AG04450 (cell line): ENCODE results near the genes LRFN4, SYT12 and CABP4.

GRCh38 chr11:66842403-66843101 is 689 bp upstream of the RCE1 start:
- CAGE, long polyA plus RNA, result no peak
- RRBS, result 1% methylated on average over 11 of the region's 36 CpGs

DNA sequence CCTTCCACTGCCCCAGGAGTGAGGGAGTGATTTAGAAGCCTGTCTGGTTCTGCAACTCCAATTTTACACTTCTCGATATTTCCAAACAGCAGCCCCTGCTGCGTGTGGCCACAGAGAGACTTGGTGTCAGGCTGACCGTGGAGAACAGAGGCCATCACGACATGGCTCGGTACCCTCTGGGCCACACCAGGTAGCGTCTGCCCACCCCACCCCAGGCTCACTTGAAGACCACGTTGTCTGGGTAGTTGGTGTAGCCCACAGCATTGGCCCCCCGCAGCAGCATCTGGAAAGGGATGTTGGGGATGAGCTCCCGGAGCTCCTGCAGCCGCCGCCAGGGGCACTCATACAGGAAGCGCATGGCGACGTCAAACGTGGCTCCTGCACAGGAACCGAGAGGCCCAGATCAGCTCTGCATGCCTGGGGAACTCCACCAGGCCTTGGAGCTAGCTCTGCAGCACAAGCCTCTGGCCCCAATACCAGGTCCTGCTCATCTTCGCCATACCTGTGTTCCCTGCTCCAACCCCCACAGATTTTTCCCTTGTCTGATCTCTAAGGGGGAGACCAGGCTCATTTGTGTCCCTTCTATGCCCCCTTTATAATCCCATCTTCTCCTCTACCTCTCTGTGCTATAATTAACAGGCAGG is 5.2 kb upstream of the LRFN4 start:
- CAGE, long polyA plus RNA, result no peak
- RRBS, result no CpG with 5 or more reads among the region's 17 CpGs

DNA sequence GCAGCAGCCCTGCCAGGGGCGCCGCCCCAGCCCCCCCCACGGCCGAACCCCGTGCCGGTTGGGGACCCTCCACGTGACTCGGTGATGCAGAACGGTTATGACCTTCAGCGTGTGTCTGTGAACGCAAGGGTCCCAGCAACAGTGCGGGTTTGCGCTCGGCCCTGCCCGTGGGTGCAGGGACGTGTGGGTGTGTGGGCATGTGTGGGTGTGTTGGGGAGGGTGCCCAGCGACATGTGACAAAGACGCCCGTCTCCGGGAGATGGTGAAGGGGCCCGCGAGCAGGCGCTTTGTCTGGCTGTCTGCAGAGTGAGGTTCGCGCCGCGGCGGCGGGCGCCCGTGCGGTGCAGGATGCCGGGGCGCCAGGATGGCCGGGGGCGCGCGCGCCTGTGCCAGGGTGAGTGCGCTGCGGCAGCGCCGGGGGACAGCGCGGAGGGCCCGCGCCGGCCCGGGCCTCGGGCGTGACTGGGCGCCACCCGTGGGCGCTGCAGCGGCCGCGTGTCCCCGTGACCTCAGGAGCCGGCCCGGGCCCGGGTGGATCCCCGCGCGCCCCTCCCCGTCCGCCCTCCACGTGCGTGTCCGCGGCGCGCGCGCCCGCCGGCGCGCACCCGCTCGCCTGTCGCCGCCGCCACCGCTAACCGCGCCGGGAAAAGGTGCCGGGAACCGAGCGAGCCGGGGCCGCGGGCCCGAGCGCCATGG is at the start of gene LRFN4:
LRFN4 (plus strand) TSS at position 594 of the 696 bp plus-strand sequence.
- CAGE, long polyA plus RNA, result no peak
- RRBS, result 2% methylated on average over 69 of the region's 95 CpGs

GRCh38 chr11:66863508-66864128 is 6.8 kb downstream of the LRFN4 start:
- CAGE, long polyA plus RNA, result no peak
- RRBS, result no CpG with 5 or more reads among the region's 28 CpGs

DNA sequence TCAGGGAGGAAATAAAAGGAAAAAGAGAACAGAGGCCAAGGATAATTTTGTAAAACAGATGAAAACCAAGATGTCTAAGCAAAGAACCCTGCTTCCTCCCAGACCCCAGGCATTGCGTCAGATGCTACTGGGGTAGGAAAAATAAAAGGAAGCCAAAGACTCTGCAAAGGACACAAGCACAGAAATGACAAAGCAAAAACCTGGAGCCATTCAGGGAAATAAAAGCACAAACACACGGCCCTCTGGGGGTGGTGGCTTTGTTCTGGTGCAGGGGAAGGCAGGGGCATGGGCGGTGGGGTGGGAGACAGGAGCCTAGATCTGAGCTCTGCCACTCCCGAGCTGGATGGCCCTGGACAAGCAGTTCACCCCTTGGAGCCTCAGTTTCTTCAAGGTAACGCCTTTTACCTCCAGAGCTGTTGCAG is 36.9 kb downstream of the PC start:
- CAGE, long polyA plus RNA, result no peak
- RRBS, result no CpG with 5 or more reads among the region's 5 CpGs

DNA sequence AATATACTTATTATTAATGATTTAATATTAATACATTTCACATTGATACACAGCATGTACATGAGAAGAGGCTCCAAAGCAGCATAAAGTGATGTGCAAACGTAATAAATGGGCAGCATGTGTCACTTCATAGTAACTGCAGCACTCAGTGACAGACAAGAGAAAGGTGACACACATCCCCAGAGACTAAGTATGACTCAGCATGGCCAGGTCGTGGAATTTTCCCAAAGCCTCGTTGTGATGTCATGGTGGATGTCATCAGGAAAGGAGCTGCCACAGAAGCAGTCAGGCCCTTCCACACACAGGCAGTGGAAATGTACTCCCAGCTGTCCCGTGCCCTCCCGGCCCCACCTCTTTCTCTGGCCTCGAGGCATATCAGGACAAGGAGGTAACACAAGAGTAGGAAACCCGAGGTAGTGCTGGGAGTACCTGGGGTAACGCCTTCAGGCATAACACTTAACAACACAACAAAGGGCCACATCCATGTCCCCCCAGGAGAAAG is 8.1 kb downstream of the PC start:
- CAGE, long polyA plus RNA, result no peak
- RRBS, result no CpG with 5 or more reads among the region's 8 CpGs

DNA sequence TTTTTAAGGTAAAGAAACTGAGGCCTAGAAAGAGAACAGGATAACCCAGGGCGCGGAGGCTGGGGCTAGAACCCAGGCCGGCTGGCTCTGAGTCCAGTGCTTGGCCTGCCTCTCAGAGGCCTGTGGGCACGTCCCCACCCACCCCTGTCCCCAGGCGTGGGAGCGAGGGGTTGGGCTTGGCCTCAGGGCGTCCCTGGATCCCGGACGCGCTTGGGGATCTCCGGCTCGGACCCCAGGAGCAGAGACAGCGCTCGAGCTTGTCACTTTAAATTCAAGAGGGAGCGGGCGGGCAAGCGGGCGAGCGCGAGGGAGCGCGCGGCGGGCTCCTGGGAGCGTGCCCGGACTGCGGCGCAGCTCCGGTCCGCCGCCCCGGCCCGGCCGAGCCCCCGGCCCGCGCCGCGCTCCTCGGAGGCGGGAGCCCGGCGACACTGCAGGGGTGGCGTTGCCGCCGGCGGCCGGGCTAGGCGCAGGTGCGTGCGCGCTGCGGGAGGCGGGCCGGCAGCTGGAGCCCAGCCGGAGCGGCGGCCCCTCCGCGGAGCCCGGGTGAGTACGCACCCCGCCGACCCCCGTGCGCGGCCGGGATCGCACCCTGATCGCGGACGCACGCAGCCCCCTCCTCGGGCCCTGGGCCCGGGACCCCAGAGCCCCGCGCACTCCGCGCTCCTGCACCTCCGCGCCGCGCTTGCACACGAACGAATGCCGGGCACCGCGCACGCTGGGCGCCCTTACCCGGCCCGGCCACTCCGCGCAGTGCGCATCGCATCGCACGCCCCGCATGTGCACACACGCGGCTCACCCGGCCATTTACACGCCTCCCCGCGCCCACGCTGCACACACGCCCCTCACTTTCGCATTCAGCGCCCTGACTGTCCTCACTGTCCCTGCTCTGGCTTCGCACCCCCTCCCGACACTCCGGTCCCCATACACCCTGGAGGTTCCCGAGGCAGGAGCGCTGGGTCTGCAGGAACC is at the start of gene SYT12:
SYT12 (plus strand) TSS at position 217 of the 969 bp plus-strand sequence.
- CAGE, long polyA plus RNA, result no peak
- RRBS, result 3% methylated on average over 59 of the region's 114 CpGs

DNA sequence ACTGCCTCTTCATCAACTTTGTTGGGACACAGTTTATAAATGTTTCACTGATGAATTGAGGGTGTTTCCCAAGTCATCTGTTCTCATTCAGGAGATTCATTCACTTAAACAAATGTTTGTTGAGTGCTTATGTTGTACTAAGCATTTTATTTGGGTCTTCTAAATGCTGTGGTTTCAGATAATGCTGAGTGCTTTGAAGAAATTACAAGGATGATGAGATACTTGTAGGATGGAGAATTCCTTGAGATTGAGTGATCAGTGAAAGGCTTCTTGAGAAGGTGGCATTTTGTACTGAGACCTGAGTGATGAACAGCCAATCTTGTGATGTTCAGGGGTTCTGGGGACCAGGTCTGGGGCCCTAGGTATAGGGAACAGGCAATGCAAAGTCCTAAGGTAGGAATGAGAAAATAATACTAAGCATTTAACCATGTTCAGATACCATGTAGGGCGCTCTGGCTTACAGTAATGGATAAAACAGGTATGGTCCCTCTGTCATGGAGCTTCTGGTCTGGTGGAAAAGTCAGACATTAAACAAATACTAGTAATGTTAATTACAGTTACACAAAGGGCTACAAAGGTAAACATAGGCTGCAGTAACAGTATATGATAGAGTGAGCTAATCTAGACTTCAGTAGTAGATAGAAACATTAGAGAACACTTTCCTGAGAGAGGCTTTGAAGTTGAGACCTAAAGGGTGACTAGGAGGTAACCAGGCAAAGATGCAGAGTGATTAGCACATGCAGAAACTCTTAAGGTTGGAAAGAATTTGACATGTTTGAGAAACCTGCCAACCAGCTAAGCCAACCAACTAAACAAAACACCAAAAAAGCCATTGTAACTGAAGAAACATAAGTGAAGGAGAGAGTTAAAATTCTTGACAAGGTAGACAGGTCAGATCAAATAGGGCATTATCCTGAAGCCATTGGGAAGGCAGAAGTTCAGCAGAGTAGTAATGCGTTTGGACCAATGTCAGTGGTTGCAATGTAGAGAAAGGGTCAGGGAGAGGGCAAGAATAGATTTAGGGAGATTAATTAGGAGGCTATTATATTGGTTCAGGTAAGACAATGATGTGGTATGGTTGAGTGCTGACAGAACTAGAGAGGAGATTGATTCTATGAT is 17.6 kb downstream of the KDM2A start:
- CAGE, long polyA plus RNA, result no peak
- RRBS, result no CpG with 5 or more reads among the region's 2 CpGs

DNA sequence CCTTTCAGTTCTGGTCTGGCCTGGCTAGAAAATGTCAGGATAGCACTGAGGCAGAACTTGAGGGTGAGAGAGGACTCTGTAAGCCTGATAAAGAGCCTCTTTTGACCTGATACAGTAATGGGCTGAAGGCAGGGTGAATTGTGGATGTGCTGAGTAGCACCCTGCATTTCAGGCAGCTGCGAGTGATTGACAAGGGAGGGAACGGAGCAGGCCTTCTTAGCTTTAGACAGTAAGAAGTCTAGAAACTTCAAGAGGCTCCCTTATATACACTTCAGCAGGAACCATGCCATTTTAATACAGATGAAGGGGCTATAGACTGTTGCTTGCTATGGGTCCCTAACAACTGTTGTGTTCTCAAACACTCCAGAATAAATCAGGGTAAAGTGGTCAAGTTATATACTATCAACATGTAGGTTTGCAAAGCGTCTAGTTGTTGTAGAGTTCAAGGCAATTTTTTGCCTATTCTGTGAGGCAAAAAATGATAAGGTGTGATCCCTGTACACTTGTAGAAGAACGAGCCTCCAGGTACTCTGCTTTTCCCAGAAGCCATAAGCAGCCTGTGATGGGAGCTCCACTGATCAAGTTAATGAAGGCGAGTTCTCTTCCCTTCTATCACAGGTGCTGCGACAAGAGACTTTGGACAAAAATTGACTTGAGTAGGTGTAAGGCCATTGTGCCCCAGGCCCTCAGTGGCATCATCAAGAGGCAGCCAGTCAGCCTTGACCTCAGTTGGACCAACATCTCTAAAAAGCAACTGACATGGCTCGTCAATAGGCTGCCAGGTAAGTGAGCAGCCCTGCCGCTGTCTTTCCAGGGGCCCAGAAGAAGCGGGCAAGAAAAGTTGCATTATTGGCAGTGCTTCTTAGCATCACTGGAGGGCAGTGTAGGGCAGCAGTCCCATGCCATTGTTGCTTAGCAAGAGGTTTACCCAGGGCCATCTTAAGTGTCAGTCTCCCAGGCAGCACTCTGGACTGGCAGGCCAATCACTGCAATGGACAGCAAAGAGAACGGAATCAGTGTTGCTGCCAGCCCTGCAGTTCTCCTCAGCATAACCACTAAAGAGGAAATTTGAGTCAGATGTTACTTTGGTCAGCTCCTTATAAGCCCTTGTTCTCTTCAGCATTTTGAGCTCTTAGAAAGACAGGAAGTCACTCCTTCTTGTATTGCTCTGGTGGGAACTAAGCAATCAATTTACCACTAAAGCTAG is 13.8 kb upstream of the GRK2 start:
- CAGE, long polyA plus RNA, result no peak
- RRBS, result no CpG with 5 or more reads among the region's 10 CpGs

- CAGE, long polyA plus RNA, result no peak
- RRBS, result no CpG with 5 or more reads among the region's 30 CpGs
These were observed 4.4 kb upstream of the ANKRD13D start for GRCh38 chr11:67284628-67285217.

GRCh38 chr11:67288098-67289101 is 703 bp upstream of the ANKRD13D start:
- CAGE, long polyA plus RNA, result no peak
- RRBS, result 2% methylated on average over 37 of the region's 74 CpGs

GRCh38 chr11:67331635-67332391 is 21.5 kb downstream of the POLD4 start:
- CAGE, long polyA plus RNA, result no peak
- RRBS, result no CpG with 5 or more reads among the region's 5 CpGs

- CAGE, long polyA plus RNA, result no peak
- RRBS, result no CpG with 5 or more reads among the region's 7 CpGs
These were observed 8.2 kb downstream of the POLD4 start for GRCh38 chr11:67345069-67345647.

DNA sequence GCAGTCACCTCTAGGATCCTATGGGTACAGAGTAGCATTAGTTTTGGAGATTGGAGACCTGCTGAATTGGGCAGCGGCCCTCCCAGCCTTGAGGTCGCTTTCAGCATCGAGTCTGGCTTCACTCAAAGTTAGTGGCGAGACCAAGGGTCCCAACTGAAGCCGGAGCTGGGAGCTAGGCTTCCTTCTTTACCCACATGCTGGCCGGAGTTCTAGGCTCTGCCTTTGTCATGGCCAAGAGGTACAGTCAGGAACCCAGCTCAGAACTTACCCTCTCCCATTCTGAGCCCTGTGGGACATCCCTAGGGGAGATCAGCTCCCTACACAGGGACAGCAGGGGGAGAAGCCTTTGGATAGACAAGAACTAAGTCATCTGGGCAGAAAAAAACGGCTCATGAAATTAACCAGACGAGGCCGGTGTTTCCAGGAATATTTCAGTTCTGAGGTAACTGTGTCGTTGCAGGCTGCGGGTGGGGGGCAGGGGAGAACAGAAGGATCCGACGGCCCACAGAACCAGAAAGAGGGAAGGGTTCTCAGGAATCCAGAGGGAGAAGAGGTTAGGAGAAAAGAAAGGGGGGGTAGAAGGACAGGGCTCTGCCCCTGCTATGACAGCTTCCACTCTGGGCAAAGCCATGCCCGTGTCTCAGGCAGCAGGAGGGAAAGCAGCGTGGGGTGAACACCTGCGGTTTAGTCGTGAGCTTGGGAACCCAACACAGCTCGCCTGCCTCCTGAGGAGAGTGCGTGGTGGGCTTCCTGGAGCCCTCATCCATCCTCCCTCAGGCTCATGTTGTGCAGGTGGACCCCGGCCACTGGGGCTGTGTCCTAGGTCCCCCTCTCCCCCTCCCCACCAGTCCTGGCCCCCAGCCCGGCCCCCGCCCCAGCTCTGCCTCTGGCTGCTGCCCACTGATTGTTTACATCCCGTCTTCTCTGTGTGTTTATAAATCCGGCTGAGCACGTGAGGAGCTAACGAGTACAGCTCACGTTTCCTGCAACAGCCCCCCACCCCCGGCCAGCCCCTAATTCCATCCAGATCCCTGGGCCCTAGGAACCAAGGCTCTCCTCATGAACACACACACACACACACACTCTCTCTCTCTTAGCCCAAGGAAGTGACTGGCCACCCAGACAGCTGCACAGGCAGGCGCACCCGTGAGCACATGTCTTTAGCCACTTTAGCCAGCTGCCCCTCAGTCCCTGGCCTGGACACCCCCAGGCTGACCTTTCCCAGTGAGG is 3.4 kb downstream of the CLCF1 start:
- CAGE, long polyA plus RNA, result no peak
- RRBS, result 5% methylated on average over 7 of the region's 30 CpGs

- CAGE, long polyA plus RNA, result no peak
- RRBS, result 17% methylated on average over 3 of the region's 9 CpGs
These were observed 433 bp downstream of the CARNS1 start for GRCh38 chr11:67415913-67416309.

GRCh38 chr11:67432582-67433563 is 4.6 kb downstream of the RPS6KB2 start:
- CAGE, long polyA plus RNA, result no peak
- RRBS, result 82% methylated on average over 9 of the region's 33 CpGs

GRCh38 chr11:67434547-67434952 is 2.9 kb downstream of the PTPRCAP start:
- CAGE, long polyA plus RNA, result no peak
- RRBS, result no CpG with 5 or more reads among the region's 16 CpGs

DNA sequence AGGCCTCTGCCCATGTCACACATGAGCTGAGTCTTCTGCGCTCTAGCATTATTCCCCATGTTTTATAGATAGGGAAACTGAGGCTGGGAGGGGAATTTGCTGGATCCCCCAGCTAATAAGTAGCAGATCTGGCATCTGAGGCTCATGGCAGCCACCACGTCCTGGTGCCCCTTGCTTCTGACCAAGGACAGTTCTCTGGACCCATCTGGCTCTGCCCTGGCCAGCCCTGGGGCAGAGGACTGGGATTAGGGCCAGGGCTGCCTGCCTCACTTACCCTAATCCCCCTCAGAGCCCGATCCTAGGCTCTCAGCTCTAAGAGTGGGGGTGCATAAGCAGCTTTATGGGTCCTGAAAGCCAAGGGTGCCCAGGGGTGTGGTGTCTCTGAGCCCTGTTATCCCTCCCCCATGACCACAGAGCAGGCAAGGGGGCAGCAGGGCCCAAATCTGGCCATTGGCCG is at the start of gene CABP4:
CABP4 (plus strand) TSS at position 335 of the 457 bp plus-strand sequence.
- CAGE, long polyA plus RNA, result no peak
- RRBS, result no CpG with 5 or more reads among the region's 4 CpGs

DNA sequence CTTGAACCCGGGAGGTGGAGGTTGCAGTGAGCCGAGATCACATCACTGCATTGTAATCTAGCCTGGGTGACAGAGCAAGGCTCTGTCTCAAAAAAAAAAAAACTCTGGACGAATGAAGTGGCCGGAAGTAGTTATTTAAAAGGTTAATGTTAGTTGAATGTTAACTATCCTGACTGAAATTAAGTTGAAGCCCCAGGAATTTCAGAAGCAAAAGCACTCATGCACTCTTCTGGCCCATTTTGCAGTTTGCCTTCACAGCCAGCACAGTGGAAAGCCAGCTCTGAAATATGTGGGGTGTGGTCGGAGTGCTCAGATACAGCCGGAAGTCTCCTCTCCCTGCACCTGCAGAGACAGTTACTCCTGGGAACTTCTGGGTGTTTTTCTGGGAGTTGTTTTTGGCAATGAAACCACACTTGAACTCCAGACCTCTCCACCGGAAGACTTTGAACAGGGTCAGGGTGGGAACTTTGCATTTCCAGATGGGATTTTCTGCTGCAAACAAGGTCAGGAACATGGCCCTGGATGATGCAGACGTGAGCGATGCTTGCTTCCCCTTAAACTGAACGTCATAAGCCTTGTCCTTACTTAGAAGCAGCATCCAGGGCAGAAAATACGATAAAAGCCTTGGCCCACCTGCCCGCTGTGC is 21.4 kb upstream of the CABP2 start:
- CAGE, long polyA plus RNA, result no peak
- RRBS, result 80% methylated on average over 1 of the region's 12 CpGs

- CAGE, long polyA plus RNA, result no peak
- RRBS, result no CpG with 5 or more reads among the region's 16 CpGs
These were observed 4.2 kb upstream of the GSTP1 start for GRCh38 chr11:67579236-67580078.